NB4 (cell line): Measurements from ENCODE around the genes DPY19L3 and RHPN2.

DNA sequence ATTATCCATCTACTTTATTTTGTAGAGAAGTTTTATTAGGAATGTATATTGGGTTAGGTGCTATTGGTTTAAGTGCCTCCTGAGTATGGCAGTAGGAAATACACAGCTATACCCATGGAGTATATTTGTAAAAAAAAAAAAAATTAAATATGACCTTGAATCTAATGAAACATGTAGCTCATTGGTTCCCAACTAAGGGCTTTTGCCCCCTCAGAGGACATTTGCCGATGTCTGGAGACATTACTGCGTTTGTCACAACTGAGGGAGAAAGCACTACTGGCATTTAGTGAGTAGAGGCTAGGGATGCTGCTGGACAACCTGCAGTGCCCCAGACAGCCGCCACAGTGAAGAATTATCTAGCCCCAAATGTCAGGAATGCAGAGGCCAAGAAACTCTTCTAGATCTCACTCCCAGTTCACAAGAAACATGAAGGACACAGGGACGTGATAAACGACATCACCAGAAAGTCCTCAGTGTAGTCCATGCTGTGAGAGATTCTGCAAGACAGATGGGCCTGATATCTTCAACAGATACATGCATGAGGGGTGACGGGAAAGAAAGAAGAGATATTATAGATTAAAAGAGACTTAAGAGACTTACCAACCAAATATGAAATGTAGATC lies 29.7 kb downstream of the ZNF507 start:
- RRBS = no CpG with 5 or more reads among the region's 6 CpGs

DNA sequence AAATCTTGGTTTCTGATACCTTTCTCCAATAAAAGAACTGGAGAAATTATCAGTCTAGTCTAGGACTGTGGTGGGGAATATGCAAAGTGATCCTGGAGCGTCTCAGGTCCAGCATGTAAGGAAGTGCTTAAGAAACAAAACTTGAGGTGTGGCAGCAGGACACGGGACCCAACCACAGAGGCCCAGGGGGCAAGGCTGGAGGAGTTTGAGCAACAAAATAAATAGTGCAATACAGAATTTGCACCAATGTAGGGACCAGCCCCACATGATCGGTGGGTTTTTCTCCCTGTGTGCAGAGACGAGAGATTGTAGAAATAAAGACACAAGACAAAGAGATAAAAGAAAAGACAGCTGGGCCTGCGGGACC lies 29.2 kb upstream of the DPY19L3 start:
- RRBS = no CpG with 5 or more reads among the region's 5 CpGs

DNA sequence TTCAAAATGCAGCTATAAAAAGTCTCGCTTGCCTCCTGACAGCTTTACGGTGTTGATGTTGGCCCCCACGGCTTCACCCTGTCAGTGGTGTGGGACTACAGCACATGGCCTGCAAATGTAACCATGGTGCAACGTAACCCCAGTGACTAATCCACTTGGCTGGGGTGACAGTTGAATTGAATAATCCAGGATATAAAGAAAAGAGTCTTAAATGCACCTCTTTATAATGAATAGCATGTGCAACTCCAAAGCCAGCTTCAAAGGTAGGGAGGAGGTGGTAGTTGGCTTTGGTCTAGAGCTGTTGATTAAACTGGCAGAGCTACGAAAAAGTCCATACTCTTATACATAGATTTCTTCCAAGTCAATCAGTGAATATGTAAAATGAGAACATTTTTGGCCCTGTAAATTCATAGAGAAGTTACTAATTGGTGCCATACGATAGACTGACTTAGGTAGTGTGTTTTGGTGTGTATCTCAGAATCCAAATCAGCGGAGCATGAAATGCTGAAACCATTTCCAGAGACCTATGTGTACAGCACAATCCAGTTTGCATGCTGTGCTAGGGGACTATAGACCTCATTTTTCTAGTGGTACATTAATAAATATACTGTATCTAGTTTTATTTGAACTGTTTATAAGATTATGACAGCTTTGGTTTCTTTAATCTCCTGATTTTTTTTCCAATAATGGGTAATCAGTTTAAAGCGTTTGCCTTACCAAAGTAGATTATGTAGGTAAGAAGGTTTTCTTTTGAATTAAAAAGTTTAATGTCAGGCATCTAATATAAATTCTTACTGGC lies 17.2 kb upstream of the DPY19L3 start:
- RRBS = no CpG with 5 or more reads among the region's 8 CpGs

DNA sequence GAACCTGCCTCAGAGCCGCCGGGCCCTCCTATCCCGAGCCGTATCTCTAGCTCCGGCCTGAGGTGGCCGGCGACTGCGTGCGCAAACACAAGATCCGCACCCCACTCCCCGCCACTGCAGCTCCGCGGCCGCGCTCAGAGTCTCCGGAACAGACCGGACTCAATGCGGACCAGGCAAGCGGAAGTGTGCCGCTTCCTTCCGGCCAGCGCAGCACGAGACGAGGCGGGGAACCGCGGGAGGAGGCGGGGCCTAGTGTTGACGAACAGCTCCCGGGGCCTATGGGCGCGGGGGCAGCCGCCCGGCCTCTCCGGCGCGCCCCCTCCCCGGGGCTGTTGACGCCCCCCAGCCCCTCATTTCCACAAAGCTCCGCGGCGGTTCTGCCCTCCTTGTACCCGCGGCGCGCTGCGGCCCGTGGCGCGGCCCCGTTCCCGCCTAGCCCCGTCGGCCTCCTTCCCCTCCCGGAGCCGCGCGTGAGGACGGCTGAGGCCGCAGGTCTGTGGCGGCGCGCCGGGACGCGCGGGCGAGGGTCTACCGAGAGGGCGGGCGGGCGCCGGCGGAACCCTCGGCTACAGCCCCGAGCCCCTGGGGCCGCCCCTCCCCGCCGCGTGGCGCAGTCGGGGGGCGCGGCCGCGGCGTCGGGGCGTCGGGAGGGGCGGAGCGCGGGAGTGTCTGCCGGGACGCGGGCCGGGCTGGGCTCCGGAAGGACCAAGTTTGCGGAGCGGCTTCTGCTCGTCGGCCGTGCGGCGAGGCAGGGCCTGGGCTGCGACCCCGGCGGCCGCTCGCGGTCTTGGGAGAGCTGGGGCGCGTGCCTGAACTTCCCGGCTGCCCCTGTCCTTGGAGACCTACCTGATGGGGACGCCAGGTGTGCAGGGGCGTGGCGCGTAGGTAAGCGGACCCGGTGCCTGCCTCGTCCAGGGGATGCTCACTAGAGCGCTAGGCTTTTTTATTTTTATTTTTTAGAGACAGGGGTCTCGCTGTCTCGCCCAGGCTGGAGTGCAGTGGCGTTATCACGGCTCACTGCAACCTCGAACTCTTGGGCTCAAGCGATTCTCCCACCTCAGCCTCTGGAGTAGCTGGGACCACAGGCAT lies at the start of gene DPY19L3:
DPY19L3 (plus strand) TSS at position 353 of the 1,089 bp plus-strand sequence.
- RRBS = under 1% methylated on average over 62 of the region's 128 CpGs

DNA sequence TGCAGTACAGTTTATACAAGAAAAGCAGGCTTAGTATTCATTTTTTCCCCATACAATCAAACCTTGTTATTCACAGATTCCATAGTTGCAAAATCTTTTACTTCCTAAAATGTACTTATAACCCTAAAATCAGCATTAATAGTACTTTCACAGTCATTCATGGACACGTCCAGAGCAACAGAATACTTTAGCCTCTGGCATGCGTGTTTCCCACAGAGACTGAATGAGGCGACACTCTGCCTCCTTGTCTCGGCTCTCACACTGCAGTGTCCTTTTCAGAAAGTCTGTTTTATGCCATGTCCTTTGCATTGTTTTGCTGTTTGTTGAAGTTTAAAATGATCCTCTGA lies 28.4 kb downstream of the DPY19L3 start:
- RRBS = no CpG with 5 or more reads among the region's 4 CpGs

DNA sequence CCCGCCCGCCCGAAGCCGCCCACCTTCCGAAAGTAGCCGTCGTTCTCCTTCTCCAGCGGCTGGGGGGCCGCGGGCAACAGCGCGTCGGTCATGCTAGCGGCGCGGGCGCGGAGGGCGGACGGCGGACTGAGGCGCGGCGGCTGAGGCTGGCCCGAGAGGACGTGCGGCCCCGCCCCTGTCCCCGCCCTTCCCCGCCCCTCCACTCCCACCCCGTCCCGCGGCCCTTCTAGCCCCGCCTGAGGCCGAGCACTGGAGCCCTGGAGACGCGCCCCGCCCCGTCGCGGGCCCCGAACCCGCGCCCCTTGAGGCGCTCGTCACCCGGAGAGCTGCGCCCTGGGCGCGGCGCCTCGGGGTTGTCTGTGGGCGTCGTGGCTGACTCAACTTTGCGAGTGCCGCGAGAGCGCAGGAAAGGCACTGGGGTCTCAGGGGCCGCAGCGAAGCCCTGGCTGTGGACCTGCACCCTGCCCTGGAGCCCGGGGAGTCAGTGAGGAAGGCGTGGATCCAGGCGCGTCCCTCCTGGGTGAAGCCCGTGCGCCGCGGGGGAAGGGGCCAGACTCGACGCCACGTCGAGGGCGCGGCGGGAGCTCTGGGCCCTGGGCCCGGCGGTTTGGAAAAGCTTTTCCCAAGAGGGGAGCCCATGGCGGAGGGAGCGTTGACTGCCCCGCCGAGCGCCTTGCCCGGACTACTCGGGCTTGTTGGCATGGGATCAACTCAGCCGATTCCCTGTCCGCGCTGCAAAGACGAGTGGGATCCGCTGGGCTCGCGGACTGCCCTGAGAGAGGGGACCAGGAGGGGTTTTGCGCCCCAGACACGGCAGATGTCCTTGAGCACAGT lies at the start of gene RHPN2:
RHPN2 (minus strand) TSS at position 128 of the 834 bp plus-strand sequence.
- RRBS = 93% methylated on average over 7 of the region's 93 CpGs

DNA sequence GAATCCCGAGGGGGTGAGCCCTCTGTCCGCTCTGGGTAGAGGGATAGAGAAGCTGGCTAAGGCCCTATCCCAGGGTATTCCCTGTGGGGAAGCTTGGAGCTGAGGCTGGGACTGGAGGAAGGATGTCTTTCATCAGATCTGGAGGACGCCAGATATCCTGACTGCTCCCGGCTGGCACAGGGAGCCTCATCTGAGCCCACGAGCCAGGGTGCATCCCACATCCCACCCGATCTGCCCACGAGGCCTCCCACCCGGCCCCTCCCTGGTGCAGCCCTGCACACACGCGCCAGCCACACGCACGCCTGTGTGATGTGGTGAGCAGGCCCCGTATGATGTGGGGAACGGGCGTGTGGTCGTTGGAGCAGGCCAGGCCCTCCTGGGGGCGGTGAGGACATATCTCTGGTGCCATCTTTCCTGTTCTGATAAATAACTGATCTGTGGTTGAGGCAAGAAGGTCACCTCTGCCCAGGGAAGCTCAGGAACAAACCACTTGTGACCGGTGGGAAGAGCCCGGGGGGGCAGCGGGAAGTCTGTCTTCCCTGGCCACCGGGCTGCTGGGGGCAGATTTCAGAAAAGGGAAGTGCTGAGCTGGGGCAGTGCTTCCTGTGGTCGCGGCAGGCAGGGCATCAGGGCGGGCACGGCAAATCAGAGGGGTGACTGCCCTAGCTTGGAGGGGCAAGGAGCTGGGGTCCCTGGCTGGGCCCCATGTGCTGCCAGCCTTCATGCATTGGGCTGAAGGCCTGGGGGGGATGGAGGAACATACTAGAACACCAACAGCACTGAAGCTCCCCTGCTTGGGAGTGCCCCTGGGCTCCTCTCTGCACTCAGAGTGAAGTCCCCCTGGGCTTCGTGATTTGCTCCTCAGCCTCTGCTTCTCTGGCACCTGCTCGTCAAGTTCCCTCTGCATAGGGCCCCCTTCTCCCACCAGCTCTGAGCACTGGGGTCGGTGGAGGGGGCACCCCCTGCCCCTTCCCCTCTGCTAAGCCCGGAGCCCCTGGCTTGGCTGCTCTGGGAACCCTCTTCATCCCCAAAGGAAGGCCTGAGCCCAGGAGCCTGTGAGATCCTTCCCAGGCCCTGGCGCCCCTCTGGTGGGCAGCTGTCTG lies 35.1 kb upstream of the SLC7A10 start:
- RRBS = 2% methylated on average over 5 of the region's 30 CpGs

DNA sequence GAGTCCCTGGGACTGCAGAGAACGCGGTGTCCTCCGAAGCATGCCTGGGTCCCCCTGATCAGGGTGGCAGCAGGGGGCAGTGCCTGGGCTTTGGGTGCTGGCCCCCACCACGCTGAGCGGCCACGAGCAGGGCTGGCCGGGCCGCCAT lies 26.4 kb downstream of the CEBPA start:
- RRBS = 95% methylated on average over 2 of the region's 8 CpGs

- RRBS = no CpG with 5 or more reads among the region's 27 CpGs
Observed at GRCh38 chr19:33396891-33397776, 23.6 kb downstream of the CEBPG start.

- RRBS = no CpG with 5 or more reads among the region's 27 CpGs
Observed at GRCh38 chr19:33404994-33405823, 31.7 kb downstream of the CEBPG start.

DNA sequence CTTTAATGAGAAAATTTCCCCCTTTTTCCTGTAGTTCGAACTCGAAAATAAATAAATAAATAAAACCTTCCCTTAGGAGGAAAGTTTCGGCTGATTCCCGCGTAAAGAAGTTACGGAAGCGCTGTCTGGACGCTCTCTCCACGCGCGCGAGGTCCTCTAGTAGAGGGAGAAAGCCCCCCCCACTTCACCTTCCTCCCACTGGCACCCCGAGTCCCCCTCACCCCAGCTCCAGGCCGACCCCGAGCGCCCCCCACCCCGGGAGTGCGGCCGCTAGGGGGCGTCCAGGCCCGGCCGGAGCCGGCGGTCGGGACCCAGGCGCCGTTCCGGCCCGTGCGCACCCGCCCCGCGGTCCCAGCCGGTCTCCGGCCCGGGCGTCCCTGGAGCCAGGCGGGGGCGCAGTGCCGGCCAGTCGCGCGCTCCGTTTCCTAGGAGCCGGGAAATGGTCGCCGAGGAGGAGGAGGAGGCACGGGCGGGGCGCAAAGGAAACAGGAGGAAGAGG lies 1.4 kb upstream of the KCTD15 start:
- RRBS = no CpG with 5 or more reads among the region's 50 CpGs

GRCh38 chr19:33905875-33906717 lies 109.4 kb downstream of the KCTD15 start:
- RRBS = 57% methylated on average over 35 of the region's 76 CpGs

GRCh38 chr19:34306064-34306901 lies 51.9 kb downstream of the GARRE1 start:
- RRBS = no CpG with 5 or more reads among the region's 3 CpGs

DNA sequence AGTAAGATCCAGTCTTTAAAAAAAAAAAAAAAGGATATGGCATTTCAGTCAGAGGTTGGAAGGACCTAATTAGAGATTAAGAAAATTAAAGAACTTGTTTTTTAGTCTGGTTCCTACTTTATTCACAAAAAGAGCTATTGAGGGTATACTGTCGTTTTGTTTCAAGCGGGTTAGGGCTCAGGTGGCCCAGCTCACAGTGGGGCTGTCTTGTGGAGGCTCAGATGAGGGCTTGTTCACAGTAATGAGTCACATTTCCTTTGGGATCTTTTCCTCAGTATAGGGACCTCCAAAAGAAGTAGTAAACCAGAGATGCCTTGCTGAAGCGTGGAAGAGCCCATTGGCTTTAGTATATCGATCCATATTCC lies 33.0 kb upstream of the GPI start:
- RRBS = no CpG with 5 or more reads among the region's 4 CpGs

- RRBS = no CpG with 5 or more reads among the region's 9 CpGs
Observed at GRCh38 chr19:34366186-34366722, 1.3 kb downstream of the GPI start.

- RRBS = no CpG with 5 or more reads among the region's 28 CpGs
Observed at GRCh38 chr19:34399674-34400838, 4.1 kb upstream of the PDCD2L start.

DNA sequence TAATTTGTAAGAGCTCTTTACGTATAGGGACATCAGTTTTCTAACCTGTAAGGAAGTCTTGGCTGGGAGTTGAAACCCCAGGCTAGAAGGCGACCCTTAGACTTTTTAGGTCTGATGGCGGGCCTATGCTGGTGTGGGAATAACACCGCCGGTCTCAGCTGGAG lies 222 bp upstream of the UBA2 start:
- RRBS = no CpG with 5 or more reads among the region's 5 CpGs

DNA sequence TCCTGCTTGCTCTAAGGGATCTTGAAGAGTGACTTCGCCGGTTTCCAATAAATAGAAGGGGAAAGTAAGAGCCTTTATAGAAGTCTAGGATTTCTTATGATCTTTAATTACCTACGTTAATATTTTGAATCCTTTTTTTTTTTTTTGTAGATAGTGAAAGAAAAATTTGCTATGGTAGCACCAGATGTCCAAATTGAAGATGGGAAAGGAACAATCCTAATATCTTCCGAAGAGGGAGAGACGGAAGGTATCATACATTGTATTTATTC lies 21.3 kb upstream of the WTIP start:
- RRBS = no CpG with 5 or more reads among the region's 5 CpGs

DNA sequence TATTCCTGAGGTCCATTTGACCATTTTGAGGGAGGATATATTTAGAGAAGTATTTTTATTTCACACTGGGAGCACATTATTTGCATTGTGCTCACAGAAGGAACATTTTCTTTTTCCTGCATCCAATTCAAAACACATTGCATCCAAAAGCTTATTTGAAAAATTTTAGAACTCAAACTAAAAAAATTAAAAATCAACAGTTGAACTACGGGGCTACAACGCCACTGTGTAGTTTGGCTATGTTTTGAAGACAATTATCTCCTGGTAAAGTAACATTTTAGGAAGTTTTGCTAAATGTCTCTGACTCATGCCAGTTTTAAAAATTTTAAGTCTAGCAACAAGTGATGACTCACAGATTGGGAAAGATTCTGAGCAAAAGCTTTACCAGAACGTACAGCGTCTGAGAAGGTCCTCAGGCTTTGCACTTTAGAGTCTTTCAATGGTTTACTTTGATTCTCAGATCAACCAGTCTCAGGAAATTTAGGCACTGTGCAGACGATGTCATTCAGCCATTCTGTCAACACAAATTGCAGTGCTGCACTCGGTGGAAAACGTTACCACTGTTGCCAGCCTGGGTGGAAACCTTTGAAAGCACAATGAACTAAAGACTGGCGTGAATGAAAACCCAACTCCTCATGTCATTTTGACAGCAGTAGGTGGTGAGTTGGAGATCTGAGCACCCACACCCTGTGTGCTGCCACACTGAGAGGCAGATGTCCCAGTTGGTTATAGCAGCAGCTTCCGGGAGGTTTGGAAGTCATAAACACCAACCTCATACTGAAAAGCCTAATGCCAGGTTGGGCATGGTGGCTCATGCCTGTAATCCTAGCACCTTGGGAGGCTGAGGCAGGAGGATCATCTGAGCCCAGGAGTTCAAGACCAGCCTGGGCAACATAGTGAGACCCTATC lies 6.4 kb upstream of the WTIP start:
- RRBS = no CpG with 5 or more reads among the region's 9 CpGs

- RRBS = 48% methylated on average over 5 of the region's 69 CpGs
Observed at GRCh38 chr19:34904774-34905942, 21.5 kb upstream of the ZNF30 start.